Measurements from ENCODE around the gene OR2Y1.

DNA sequence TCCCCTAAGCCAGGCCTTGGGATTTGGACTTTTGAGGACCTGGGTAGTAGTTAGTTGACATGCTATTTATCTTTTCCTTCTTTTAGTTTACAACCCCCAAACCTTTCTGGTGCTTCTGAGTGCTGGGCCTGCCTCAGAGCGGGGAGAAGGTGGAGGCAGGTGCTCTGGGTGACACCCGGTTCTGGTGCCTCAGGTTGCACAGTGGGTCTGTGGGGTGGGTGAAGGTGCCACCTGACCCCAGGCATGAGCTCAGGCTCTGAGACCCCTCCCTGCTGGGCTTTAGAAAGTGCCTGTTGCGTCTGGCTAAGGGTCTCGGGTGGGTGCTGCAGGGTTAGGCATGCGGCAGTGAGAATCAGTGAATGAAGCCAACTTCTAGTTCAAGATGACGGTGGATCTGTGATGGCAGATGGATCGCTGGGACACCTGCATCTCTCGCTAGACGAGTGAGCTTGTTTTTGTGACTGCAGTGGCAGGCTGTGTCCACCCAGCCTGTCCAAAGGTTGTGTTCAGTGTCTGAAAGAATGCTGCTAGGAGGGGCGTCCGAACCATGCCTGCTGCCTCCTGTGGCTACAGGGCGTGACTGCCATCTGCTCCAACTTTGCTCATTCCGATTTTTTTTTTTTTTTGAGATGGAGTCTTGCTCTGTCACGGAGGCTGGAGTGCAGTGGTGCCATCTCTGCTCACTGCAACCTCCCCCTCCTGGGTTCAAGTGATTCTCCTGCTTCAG, 5.0 kb downstream of the SQSTM1 start:
- RRBS, result no CpG with 5 or more reads among the region's 14 CpGs

DNA sequence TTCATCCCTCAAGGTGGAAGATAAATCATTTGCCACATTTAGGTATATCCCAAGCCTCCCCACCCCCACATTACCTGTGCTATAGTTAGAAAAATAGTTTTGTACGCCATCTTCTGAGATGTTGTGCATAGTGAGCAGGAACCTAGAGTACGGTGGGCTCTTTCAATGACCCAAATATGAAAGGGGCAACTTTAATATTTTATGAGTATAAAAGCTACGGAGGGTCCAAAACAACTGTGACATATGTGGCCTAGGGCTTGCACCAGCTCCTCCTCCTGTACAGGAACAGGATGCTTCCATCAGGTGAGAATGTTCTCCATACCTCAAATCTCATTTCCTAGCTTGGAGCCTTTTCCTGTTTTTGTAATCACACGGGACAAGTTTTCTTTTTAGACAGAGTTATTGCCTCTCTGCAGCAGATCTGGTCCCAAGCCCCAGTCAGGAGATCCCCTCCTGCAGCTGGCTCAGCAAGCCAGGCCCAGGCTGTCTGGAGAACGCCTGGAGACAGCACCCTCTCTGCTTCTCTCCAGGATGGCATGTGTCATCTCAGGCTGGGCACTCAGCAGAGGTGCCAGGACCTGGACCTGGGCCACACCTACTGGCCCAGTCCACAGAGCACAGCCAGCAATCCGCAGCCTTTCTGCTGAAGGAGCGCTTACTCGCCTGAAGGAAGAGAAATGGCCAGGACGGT, 4.5 kb upstream of the TBC1D9B start:
- RRBS, result no CpG with 5 or more reads among the region's 9 CpGs

GRCh38 chr5:179966784-179967169, 59.1 kb upstream of the TBC1D9B start:
- RRBS, result no CpG with 5 or more reads among the region's 14 CpGs

- RRBS, result no CpG with 5 or more reads among the region's 20 CpGs
These were observed 67.4 kb upstream of the TBC1D9B start for GRCh38 chr5:179975016-179975510.

- RRBS, result no CpG with 5 or more reads among the region's 3 CpGs
These were observed 70.4 kb downstream of the RNF130 start for GRCh38 chr5:180000863-180001761.

GRCh38 chr5:180208184-180208632, 803 bp downstream of the RASGEF1C start:
- RRBS, result 38% methylated on average over 3 of the region's 17 CpGs

GRCh38 chr5:180210061-180210701, 1.2 kb upstream of the RASGEF1C start:
- RRBS, result no CpG with 5 or more reads among the region's 13 CpGs

DNA sequence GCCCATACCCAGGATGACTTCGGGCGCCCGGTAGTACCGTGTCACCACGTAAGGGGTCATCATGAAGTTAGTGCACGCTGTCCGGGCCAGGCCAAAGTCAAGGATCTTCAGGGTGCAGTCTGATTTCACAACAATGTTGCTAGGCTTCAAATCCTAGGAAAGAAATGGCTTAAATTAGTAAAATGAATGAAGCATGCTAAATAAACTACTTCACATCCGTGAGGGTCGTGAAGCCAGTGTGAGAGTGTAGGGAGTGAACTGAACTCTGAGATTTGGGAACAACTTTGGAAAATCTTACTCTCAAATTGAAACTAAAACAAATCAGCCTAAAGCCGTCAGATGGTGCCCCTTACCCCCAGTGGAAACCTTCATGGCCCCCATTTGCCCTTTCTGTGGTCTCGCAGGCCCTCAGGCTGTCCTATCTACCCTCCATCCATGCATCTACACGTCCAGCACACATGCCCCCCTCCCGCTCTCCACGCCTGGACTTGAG, 40.0 kb upstream of the RASGEF1C start:
- RRBS, result no CpG with 5 or more reads among the region's 14 CpGs

DNA sequence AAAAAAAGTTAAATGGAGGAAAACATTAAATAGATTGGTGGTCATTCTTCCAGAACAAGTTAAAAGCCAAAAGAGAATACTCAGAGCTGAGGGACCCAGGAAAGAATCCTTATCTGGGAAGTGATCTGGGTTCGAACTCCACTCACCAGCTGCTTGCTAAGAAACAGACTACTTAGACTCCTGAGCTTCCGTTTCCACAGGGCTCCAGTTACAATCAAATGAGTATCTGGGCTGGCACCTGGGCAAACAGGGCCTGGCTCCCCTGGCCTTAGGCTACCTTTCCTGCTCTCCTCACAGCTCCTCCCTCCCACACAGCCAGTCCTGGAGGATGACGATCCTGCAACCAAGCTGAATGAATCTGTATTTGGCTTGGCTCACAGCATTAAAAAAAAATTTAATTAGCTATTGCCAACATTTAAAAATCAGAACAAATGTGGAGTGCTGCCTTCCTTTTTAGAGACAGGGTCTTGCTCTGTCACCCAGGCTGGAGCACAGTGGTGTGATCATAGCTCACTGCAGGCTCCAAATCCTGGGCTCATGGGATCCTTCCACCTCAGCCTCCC, 2.4 kb downstream of the MAPK9 start:
- RRBS, result no CpG with 5 or more reads among the region's 3 CpGs

GRCh38 chr5:180313587-180314327, 21.9 kb upstream of the MAPK9 start:
- RRBS, result no CpG with 5 or more reads among the region's 51 CpGs

DNA sequence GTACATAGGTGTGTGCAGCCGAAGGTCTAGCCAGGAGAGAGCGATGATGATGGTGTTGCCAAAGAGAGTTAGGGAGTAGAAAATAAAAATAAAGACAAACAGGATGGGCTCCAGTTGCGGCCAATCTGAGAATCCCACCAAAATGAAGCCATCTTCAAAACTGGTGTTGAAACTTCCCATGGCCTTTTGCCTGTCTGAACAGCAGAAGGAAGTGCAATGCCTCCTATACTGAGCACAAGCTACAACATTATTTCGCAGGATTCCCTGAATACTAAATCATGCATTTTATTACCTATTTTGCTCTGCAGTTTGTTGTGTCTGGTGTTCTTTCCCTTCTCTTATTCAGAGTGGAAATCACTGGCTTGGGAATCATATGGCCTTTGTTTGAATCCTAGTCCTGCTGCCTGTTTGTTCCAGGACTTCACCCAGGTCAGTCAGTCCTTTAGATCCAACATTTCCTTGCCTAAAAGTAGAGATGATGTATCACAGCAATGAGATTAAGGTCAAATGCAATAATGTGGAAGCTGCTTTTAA, at the start of gene OR2Y1:
OR2Y1 (minus strand) TSS at position 180 of the 534 bp plus-strand sequence.
- RRBS, result no CpG with 5 or more reads among the region's 4 CpGs

- RRBS, result no CpG with 5 or more reads among the region's 6 CpGs
These were observed 17.7 kb upstream of the MGAT1 start for GRCh38 chr5:180820317-180820682.

GRCh38 chr5:180830785-180831838, 28.5 kb upstream of the MGAT1 start:
- RRBS, result 2% methylated on average over 10 of the region's 94 CpGs

GRCh38 chr5:181041010-181041380, 929 bp downstream of the BTNL9 start:
- RRBS, result no CpG with 5 or more reads among the region's 7 CpGs

DNA sequence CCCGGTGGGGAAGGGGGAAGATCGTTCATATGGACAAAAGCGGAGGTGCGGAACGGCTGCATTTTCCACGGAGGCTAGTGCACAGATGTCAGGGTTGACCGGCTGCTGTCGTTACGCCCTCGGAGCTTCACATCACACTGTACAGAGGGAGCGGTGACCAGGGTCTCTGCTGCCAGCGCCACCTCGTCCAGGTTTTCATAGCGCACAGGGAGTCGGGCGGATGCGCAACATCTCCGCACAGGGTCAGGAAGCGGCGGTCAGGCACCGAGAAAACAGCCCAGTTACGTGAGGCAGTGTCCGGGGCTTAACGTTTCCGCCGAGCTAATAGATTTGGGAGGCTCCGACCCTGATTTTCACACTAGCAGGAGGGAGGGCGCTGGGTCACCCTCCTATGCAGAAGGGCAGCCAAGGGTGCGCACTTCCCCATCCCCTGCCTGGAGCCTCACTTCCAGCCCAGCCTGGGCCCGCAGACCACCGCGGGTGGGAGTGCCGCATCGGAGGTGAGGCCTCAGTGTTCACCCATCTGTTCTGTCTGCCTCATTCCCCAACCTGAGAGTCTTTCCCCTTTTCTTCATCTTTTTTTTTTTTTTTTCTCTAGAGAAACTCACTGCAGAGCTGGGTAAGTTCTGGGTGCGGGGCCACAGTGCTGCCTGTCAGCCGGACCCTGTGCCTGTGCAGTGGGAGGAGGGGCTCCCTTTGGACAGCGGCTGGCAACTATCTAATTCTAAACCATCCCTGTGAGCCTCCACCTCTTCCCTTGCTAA, 13.8 kb downstream of the BTNL9 start:
- RRBS, result 0% methylated on average over 2 of the region's 37 CpGs

- RRBS, result 1% methylated on average over 8 of the region's 75 CpGs
These were observed 5.8 kb upstream of the TRIM41 start for GRCh38 chr5:181216865-181218146.

GRCh38 chr5:181221786-181222915, 930 bp upstream of the TRIM41 start:
- RRBS, result under 1% methylated on average over 3 of the region's 66 CpGs

- RRBS, result no CpG with 5 or more reads among the region's 11 CpGs
These were observed 10.3 kb downstream of the RACK1 start for GRCh38 chr5:181233318-181233919.

- RRBS, result no CpG with 5 or more reads among the region's 12 CpGs
These were observed 2.3 kb downstream of the RACK1 start for GRCh38 chr5:181241236-181242048.

Measured in GM12891 (cell line).